ENCODE measurements around a stretch of chr7.

DNA sequence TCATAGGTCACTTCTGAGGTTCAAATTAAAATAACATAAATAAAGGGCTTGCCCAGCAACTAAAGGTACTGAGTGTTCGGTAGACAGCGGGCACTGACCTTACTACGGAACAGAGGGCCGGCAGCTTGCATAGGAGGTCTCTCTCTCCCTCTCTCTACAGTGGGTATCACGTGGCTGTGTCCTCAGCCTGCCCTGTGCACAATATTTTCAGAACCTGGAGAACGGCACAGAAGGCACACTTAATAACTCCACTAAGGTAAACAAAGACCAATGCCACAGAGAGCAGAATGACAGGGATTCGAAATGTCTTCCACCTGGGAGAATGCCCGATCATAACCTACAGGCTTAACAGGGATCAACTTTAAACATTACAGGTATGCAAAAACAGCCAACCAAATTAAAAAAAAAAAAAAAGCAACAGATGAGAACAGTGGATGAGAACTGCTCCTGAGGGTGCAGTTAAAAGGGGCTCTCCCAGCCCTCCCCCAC is 71.9 kb downstream of the GRB10 start:
- PRO-cap = no peak

GRCh38 chr7:50791646-50792395 is 9.1 kb upstream of the GRB10 start:
- PRO-cap = no peak

DNA sequence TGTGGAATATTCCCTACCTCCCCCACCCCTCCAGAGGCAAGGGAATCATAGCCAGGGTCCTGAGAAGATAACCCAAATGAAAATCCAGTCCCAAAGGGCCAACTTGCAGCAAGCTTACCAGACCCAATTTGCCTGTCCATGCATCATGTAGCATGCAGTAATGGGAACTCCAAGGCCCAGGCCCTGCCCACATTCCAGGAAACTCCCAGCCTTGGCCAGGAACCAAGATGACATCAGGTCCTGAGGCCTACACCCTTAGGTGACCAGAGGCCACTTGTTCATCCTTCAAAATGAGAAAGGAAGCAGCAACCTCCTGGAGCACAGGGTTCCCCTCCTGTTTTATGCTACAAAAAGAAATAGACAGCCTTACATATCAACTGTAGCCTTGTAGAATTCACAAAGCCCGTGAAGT is 30.1 kb upstream of the GRB10 start:
- PRO-cap = no peak

DNA sequence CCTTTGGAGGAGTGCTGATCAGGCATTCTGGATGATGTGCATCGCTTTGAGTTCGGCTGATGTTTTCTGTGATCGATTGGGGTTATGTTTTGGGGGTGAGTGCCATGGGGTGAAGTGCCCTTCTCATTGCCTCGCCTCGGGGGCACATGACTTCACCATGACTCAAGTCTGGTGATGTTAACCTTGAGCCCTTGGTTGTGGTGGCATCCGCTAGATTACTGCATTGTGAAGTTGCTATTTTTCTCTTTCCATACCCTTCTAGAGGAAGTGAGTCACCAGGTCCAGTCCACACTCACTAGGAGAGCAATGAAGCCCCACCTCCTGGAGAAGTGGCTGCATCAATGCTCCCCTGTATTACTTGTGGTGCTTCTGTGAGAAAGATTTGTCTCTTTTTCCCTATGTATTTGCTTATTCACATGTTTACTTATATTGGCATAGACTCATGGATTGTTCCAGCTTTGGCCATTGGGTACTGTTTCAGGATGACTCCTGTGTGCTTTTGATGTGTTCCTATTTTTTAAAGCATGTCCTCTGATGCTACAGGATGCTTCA is 44.1 kb upstream of the GRB10 start:
- PRO-cap = no peak

DNA sequence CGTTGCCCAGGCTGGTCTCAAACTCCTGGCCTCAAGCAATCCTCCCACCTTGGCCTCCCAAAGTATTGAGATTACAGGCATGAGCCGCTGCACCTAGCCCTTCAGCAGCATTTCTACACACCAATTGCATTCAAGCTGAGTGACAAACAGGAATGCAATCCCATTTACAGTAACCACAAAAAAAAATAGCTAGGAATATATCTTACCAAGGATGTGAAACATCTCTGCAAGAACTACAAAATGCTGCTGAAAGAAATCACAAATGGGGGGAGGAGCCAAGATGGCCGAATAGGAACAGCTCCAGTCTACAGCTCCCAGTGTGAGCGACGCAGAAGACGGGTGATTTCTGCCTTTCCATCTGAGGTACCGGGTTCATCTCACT is 115.9 kb upstream of the GRB10 start:
- PRO-cap = no peak

DNA sequence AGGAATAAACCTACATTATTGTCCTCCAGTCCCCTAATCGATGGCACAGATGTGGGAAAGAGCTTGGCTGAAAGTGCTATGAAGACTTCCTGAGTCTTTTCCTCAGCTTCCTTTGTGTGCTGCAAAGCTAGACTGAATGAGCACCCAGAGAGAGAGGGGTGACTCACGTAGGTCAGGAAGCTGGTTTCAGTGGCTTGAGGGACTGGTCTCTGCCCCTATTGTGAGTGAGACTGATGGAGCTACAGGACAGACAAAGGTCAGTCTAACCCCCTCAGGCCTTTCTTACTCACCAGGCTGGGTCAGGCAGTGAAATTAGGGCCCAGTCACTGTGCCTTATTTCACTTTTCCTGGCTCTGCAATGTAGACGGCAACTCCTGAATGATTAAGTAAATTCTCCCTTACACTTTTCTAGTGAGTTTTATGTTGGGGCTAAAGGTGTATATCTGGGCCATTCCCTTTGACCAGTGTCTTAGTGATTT is 171.2 kb upstream of the GRB10 start:
- PRO-cap = no peak

DNA sequence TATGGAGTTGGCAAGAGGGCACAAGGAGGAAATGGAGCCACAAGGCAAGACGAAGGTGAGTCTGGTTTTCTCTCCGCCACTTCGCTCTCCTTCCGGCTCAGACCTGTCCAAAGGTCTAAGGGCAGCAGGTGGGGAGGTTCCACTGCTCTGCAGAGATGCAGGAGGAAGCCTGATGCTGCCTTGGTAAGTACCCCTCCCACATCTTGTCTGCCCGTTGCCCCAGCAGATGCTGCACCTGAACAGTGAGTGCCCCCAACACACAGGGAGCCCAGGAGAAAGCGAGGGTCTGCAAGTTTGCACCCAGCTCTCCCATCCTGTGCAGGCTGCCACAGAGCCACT is 235.3 kb downstream of the COBL start:
- PRO-cap = no peak

DNA sequence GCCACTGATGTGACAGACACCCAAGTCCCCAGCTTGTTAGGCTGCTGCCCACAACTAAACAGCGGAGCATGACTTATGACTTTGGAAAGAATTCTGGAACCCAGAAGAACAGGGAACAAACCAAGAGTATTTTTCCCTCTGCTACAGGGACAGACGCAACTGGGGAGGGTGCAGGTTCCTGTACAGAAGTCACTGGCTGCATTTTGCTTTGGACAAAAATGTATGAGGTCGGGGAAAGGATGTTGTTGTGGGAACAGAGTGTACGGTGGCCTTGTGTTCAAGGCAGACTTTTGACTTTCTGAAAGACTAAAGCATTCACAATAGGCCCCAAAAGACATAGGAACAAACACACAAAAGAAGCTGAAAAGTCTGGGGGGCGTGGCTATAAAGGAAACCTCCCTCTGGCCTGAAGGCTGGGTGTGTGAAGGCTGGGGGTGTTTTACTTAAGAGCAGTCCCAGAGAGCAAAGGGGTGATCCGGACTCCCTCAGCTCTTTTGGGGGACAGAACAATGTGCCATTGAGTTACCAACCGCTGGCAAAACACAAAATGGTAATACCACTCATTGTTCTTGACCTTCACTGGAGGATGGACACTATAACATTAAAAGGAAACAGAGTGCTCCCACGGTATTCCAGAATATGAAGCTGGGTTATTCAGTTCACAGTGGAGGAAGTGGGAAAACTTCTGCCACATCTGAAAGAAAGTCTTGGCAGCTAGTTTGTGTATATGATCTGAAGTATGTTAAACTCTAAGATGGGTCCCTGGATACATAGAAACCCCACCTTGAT is 189.1 kb downstream of the COBL start:
- PRO-cap = no peak

- PRO-cap = no peak
Measured at GRCh38 chr7:51344259-51344828, 27.7 kb upstream of the COBL start.

GRCh38 chr7:51356927-51357797 is 40.6 kb upstream of the COBL start:
- PRO-cap = no peak

DNA sequence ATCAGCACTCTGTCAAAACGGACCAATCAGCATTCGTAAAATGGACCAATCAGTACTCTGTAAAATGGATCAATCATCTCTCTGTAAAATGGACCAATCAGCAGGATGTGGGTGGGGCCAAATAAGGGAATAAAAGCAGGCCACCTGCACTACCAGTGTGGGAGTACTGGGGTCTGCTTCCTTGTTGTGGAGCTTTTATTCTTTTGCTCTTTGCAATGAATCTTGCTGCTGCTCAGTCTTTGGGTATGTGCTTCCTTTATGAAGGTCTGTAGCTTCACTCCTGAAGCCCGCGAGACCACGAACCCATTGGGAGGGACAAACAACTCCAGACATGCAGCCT is 17.9 kb upstream of the POM121L12 start:
- PRO-cap = no peak

GRCh38 chr7:54746047-54746818 is 12.8 kb downstream of the SEC61G start:
- PRO-cap = no peak

GRCh38 chr7:55048245-55048608 is 29.4 kb downstream of the EGFR start:
- PRO-cap = no peak

- PRO-cap = no peak
Measured at GRCh38 chr7:55078430-55078758, 59.6 kb downstream of the EGFR start.

DNA sequence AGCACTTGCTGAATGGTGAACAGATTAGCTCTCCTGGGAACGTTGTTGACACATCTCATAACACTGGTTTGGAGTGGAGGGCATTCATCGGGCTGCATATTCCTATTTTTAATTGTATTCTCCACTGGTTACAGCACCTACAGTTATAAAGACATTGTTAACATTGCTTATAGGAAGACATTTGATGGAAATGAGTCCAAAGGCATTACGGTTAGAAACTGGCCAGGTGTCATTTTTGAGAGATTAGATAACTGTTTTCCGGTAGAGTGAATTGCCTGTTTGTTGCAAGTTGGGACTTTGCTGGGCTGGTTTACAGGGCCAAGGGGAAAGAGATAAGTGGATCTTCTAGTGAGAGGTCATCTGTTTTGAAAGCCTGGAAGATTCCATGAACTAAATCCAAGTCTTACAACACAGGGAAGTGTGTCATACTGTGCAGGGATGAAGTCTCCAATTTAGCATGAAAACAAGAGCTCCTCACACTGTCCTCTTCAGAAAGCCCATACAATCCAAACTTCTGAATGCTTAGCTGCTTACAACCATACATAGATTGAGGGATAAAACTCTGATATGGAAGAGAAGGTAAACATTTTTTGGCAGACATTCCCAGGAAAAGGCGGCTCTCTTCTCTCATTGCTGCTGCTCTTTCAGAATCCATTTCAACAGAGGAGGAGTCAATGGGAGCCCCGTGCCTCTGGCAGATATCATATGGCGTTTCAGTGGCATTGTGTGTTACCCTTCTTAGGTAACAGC is 102.0 kb downstream of the EGFR start:
- PRO-cap = no peak

- PRO-cap = no peak
Measured at GRCh38 chr7:55151073-55151478, 132.3 kb downstream of the EGFR start.

DNA sequence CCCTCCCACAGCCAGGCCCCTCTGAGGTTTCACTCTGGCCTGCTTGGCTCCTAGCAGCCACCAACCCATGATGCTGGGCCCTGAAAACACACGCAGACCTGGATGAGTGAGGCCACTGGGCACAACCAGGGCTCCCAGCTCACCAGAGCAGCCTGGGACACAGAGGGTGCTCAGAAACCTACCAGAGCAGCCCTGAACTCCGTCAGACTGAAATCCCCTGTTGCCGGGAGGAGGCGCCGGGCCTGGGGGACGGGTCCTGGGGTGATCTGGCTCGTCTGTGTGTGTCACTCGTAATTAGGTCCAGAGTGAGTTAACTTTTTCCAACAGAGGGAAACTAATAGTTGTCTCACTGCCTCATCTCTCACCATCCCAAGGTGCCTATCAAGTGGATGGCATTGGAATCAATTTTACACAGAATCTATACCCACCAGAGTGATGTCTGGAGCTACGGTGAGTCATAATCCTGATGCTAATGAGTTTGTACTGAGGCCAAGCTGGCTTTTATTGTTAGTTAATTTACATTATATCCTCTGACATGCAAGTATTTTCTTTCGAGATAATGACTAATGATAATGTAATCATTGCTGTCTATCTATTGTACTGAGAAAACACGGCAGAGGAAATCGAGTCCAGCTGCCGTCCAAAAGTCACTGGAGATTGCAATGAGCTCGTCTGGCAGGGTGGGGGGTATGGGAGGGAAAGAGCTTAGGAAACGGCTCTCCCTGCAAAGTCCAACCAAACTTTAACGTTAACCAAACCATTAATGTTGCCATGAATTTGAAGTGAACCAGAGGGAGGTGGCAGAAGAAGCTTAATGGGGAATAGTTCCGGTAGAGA is 172.5 kb upstream of the LANCL2 start:
- PRO-cap = no peak

GRCh38 chr7:55205707-55206956 is 159.0 kb upstream of the LANCL2 start:
- PRO-cap = no peak

- PRO-cap = no peak
Measured at GRCh38 chr7:55438780-55439612, 73.9 kb downstream of the LANCL2 start.

DNA sequence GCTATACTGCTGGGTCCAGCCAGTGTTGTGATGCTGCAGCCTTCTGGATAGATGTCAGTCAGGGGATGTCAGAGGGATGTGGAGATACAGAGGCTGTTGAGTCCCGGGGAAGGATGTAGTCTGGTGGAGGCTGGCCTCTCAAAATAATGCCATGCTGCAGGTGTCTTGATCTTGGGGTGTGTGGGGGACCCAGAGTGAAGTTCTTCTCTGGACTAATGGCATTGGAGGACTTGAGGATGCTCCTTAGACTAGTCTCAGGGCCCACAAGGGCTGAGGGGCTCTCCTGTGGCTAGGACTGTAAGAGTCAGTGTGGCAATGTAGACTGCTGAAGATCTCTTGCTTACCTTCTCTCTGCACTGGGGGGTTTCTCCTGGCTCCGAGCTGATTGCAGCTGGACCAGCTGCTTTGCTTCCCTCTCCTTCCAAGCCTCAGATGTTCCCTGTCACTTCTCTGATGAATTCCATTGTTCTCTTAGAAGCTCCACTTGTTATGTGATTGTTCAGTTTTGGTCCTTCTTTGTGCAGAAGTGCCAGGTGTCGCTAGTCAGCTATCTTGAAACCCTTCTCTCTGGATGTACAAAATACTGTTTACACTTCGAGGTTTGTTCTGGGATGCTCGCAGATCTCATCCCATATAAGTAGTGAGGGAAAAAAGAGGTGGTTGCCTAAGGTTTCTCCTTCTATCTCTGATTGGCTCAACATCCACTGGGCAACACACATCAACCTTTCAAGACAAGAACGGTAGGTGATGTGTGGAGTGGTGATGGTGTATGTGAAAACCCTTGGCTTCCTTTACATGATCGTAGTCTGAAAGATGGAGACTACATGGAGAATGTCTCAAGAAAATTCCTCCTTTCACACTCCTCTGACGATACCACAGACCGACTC is 99.8 kb downstream of the LANCL2 start:
- PRO-cap = no peak

Measured in tibial artery (tissue), 1 donor.